ENCODE measurements around the genes BRINP2 and TDRD5.

- PRO-cap = bidirectional peak, plus-strand start at chr1:174964783, minus-strand start at chr1:174964614
Measured at GRCh38 chr1:174964021-174964996, 35.4 kb upstream of the CACYBP start.

- PRO-cap = no peak
Measured at GRCh38 chr1:174966900-174967372, 32.8 kb upstream of the CACYBP start.

- PRO-cap = no peak
Measured at GRCh38 chr1:175000845-175001044, 998 bp downstream of the CACYBP start.

DNA sequence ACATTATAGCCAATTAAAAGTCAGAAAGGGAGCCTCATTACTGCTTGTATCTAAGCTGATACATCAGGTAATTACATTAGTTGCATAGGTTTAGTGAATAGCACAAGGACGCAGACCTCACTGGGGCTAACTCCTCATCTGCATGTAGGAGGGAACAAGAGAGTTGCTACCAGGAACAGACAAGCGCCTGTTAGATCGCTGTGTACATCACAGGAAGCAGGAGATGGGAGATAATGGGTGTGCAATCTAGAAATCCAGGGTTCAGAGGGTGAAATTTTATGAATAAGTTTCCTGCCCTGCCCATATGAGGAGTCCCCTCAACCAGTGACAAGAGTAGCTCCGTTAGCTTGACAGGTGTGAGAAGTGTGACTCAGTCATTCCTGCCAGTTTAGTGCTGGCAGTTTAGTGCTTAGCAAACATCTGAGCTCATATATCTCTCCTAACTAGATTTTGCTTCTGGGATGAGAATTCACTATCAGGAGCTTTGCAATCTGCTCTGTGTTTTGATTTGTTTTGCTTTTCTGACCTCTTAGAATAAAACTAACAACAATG, 96.8 kb upstream of the TNR start:
- PRO-cap = no peak

- PRO-cap = no peak
Measured at GRCh38 chr1:175968441-175968640, 224.9 kb upstream of the TNR start.

DNA sequence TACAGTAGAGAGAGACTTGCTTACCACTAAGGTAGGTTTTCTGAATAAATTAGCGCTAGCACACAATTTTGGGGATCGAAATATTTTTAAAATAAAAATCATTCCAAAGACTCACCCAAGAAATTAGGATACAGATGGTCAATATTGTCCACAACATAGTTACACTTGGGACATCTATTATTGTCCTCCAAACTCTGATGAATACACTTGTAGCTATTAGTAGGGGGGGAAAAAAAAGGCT, 31.4 kb downstream of the COP1 start:
- PRO-cap = no peak

DNA sequence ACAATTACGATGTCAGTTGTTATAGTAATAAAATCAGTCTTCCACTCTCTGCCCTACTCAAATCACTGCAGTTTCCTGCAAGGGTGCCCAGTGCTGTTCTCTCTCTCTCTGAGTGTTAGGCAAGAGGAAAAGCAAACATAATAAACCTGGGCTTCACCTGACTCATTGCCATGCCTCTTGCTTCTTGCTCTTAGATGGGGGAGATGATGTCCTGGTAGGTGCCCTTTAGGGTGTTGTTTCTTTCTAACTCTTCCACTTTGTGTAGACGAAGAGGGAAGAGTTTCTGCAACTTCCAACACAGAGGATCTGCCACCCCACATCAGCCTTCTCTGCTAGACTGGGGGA, 59.5 kb downstream of the PAPPA2 start:
- PRO-cap = no peak

DNA sequence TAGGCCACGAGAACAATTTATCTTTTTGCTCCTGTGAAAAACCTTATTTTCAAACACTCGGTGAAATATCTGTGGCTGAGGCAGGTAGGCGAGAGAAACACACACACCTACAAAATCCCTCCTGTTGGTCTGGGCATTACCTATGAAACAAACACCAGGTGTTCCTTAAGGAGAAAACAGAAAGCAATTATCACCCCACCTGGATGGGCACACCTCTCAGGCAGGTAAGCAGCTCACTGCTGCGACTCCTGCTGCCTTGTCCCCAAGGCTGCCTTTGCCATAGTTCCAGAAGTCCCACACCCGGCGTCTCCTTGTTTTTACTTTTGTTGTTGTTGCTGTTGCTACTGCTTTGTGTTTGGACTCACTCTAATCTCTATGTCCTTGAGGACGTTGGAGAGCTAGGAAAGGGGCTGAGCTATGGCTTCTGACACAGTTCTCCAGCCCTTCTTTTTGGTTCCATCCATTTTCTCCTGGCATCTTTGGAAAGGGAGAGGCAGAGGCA, 271.0 kb downstream of the ASTN1 start:
- PRO-cap = no peak

DNA sequence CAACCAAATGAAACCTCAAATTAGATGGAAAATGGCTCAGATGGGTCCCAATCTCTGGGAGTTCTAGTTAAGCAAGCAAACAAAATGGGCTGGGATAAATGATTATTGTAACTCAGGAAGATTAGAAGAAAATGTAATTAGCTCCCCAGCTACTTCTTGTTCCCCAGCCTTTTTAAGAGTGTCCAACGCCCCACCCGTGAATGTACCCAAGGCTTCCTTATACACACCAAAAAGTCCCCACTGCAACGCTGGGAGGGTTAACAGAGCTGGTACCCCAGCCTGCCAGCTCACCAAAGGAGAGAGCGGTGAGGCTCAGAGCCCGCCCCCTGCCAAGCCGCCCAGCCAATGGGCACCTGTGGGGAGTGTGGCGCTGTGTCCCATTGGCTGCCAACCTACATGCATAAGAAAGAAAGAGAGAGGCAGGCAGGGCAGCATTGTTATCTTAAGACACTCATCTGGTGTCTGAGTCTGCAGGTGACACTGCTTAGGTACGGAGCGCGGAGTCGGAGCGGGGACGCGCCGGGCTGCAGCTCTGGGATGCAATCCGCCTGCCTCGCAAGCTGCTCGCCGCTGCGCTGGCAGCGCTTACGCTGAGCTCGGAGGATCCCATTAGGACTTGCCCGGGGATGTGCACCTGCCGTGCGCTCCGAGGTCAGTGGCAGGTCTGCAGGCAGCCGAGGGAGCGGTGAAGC, at the start of gene BRINP2:
Gene BRINP2 (plus strand): TSS at position 465 of the 692 bp plus-strand sequence.
- PRO-cap = no peak

- PRO-cap = no peak
Measured at GRCh38 chr1:177743146-177743345, 226.8 kb downstream of the SEC16B start.

DNA sequence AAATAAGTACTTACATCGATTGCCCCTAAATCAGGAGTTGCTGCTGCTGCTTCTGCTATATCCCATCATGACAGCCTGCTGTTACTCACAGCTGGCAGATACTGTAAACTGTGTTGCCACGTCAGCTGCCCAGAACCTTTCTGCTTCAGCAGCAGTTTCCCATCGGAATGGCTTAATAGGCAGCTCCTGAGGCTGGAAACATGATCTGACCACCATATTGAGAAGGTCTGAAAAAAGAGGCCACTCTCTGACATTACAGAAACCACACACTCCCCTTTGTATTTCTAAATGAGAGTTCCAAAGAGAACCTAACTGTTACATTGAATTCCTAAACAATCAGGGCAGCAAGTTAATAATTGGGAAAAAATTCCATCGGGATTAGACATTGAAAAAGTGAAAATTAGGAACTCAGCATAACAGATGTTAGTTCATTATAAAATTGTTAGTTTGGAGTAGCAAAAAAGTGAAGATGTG, 14.4 kb upstream of the SEC16B start:
- PRO-cap = no peak

DNA sequence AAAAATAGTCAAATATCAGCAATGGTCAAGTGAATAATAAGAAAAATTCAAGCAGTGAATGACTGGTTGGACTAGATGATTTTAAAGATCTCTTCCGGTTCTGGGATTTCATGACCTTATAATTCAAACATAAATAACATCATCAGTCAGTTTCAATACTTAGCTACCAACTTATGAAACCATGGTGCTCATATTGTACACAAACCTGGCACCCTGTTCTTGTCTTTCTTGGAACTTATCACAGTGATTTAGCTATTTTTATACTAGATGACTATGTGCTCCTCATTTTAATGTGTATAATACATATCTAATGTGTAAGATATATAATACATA, 157.0 kb downstream of the CLEC20A start:
- PRO-cap = no peak

GRCh38 chr1:178465778-178466229, 31.0 kb downstream of the CLEC20A start:
- PRO-cap = no peak

GRCh38 chr1:178476448-178477312, 20.1 kb downstream of the CLEC20A start:
- PRO-cap = no peak

DNA sequence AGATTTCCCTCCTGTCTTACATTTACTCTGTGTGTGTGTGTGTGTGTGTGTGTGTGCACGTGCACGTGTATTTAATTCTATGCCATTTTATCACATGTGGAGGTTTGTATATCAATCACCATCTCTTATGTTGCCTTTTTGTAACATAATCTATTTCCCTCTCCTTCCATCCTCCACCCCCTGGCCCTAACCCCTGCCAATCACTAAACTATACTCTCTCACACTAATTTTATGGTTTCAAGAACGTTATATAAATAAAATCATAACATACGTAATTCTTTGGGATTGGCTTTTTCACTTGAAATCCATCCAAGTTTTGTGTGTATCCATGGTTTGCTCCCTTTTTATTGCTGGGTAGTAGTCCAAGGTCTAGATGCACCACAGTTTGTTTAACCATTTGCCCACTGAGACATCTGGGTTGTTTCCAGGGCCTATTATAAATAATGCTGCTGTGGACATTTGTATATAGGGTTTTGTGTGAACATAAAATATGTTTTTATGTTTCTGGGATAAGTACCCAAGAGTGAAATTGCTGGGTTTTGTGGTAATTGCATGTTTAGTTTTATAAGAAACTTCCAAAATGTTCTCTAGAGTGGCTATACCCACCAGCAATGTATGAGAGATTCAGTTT, 61.4 kb downstream of the TEX35 start:
- PRO-cap = no peak

- PRO-cap = no peak
Measured at GRCh38 chr1:178606025-178606643, 93.2 kb downstream of the TEX35 start.

DNA sequence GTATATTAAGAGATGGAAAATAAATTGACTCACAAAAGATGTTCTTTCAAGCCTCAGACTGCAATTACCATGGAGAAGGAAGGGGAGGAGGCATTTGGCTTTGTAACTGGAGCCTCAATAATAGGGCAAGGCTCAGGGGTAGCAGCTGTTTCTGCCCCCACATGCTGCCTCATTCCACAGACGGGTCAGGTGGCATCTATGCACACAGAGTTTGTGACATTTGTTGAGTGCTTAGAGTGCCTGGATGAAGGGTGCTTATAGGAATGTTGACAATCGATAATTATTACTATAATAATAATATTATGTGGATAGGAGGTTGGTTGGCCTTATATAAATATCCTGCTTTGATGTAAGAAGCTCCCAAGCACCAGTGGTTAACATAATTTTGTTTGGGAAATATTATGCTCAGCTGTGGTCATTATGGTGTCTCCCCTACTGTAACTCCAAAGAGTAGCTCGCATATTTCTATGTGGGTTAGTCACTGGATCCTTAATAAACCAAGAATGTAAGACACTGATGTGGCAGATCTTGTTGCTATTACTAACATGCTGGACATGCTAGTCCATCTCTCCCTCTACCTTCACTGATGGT, 79.4 kb upstream of the RALGPS2 start:
- PRO-cap = no peak

DNA sequence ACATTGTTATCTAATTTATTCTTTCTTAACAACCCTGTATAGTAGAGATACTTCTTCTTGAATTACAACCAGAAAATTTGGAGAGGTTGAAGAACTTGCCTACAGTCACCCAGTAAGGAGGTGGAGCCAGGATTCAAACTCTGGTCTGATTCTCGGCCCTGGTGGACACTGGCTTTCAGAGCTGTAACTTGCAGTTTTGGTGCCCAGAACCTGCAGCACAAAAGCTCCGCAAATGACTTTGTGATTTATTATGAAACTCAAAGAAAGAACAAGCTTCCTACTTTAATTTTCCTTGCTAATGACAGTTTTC, 62.1 kb upstream of the ANGPTL1 start:
- PRO-cap = no peak

GRCh38 chr1:179228756-179229178, 710 bp downstream of the ABL2 start:
- PRO-cap = unidirectional peak, plus-strand start at chr1:179229102

GRCh38 chr1:179591504-179592432, at the start of gene TDRD5:
Gene TDRD5 (plus strand): TSS chr1:179591832.
- PRO-cap = no peak